Parietal lobe (tissue), 2 donors: ENCODE measurements around a stretch of chr6.

GRCh38 chr6:43431737-43432510 lies 4.6 kb downstream of the ABCC10 start:
- RAMPAGE, long total RNA: no peak

GRCh38 chr6:43621340-43622238 lies 7.5 kb downstream of the GTPBP2 start:
- RAMPAGE, long total RNA: no peak

DNA sequence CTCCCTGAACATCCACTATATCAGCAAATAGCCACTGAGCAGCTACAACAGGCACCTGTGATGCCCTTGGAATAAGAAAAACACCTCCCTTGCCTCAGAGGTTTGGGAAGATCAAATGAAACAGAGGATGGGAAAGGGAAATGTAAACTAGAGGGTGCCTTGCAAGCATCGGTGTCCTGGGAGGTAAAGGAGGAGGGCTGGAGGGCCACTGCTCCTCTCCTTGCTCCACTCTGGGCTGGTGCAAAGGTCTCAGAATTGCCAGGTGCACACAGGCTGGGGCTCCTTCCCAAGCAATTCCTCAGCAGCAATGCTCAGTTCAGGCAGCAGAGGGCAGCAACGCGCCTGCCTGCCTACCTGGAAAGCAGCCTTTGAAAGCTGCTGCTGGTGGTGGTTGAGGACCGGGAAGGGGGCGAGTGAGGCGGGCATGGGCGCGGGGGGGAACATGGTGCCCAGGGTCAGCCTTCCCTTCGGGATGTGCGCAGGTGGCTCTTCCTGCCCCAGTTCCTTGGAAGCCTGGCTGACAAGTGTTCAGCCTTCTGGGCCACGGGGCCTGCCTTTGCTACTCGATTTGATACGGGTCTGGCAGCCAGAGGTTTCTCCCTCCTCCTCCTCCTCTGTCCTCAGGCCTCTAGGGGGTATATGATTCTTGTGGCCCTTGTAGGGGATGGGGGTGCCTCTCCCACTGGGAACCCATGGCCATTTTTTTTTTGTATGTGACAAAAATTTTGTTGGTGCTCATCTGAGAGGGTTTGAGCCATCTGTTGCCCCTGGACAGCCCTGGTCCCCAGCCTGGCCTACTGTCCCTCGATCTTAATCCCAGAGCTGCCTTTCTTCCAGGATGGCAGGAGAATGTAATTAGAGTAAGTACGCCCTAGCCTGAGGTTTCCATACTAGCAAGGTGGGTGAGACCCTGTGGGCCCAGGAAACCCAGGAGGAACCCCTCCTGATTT lies 20.2 kb downstream of the MRPS18A start:
- RAMPAGE, long total RNA: no peak

- RAMPAGE, long total RNA: no peak
Measured at GRCh38 chr6:43714746-43715567, 27.4 kb upstream of the MRPS18A start.

DNA sequence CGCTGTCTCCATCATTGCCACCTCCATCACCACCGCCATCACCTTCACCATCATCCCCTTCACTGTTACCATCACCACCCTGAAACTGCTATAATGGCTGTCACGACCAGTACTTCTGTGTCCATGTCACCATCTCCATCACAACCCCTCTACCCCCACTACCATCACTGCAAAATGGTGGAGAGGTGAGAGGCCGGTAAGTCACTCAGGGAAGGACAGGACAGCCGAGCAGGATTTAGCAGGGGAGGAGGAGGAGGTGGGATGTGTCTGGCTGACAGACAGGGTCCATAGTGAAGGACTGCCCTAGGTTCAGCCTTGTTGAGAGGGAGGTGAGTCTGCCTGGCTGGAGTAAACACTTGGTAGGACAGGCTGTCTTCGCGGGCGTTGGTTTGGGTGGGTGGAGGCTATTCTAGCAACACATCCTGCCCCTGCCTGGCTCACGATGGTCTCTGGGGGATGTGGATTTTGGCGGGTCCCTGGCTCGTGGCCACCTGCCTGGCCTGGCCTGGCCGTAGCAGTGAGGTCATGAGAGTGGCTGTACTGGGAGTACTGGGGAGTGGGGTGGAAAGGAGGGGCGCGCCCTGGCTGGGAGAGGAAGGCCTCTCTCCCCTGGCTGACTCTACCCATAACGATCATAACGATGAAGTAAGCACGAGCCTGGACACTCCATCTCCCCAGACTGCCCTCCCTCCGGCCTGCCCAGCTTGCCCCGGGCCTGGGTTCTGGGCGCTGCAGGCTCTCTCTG lies 30.1 kb upstream of the MRPS18A start:
- RAMPAGE, long total RNA: no peak

- RAMPAGE, long total RNA: no peak
Measured at GRCh38 chr6:43772215-43773238, 2.5 kb downstream of the VEGFA start.

DNA sequence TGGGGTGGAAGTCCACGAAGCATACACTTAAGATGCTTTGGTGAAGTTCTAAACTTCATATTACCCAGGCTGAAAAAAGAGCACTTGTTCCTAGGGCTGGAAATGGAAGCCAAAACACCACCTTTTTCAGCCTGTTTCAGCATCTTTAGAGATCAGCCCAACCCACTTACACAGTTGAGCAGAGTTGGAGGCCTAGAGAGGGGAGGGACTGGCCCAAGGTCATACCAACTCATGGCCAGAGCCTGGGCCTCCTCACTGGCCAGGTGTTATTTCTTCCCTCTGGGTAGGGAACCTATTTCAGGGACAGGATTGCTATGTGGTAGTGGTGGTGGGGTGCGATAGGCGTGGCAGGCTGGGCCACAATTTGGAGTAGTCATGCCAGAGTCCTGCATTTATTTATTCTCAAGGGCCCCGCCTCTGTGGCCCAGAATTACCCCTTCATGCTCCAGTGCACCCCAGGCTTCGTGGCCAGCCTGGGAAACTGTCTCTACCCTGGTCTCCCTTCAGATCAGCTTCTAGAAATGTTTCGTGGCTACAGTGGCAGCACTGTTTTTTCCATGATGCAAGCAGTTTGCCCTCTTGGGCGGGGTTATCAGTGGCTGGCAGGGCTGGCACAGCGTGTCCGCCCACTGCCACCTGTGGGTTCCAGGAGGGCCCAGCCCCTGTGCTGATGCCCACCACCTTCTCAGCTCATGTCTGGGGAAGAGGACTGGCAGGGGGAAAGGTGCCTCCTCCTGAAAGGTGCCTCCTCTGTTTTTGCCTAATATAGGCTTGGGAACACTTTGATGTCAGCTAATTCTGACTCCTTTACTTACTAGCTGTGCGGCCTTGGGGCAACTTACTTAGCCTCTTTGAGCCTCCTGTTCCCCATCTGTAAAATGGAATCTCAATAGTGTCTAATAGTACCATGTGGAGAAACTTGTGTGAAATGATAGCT lies 6.3 kb downstream of the VEGFA start:
- RAMPAGE, long total RNA: no peak

- RAMPAGE, long total RNA: no peak
Measured at GRCh38 chr6:43840837-43841068, 70.7 kb downstream of the VEGFA start.

DNA sequence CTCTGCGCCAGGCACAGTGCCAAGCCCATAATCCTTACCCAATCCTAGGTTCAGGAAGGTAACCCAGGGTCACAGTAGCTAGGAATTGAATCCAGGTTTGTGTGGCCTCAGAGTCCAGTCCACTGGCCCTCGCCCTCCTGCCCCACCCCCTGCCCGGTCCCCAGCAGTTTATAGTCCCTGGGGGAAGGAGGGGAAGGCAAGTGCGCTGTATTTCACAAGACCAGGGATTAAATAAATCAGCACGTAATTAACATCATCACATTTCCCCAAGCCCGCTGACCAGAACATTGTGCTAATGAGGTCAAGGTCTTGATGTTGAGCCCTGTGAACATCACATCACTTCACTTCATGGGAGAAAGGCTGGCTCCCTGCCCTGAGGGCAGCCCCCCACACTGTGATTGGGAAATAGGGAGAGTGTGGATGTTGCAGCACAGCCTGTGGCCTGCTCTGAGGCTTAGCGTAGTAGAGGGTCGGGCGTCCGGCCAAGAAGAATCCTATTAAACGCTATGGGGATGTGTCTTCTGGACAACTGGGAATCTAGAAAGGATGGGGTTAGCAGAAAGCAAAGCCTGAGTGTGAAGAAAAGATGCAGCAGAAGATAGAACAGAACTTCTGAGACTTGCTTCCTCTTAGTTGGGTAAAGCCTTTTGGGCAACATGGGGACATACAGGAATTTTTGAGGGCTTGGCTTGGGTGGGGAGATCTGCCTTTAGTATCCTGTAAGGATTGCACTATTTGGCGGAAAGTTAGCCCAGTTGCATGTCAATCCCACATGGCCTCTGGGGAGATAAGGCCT lies 147.5 kb downstream of the VEGFA start:
- RAMPAGE, long total RNA: no peak

- RAMPAGE, long total RNA: no peak
Measured at GRCh38 chr6:43997103-43997811, 130.0 kb downstream of the MRPL14 start.

DNA sequence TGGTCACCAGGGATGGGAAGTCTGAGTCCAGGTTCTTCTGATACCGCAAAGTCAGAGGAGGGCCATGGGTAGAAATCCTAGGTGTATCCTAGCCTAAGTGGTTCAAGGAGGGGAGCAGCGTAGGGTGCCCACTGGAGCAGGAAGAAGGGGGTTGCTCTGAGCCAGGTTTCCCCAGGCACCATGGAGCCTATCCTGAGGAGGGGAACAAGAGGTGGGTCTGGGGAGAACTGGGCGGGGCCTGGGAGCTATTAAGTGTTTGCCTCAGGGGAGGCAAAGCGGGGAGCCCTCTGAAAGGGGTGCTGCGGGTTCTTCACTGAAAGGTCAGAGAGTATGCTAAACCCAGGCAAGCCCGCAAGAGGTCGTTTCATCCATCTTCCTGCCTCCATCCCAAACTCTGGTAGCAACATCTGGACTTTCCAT lies 89.1 kb downstream of the MRPL14 start:
- RAMPAGE, long total RNA: no peak

DNA sequence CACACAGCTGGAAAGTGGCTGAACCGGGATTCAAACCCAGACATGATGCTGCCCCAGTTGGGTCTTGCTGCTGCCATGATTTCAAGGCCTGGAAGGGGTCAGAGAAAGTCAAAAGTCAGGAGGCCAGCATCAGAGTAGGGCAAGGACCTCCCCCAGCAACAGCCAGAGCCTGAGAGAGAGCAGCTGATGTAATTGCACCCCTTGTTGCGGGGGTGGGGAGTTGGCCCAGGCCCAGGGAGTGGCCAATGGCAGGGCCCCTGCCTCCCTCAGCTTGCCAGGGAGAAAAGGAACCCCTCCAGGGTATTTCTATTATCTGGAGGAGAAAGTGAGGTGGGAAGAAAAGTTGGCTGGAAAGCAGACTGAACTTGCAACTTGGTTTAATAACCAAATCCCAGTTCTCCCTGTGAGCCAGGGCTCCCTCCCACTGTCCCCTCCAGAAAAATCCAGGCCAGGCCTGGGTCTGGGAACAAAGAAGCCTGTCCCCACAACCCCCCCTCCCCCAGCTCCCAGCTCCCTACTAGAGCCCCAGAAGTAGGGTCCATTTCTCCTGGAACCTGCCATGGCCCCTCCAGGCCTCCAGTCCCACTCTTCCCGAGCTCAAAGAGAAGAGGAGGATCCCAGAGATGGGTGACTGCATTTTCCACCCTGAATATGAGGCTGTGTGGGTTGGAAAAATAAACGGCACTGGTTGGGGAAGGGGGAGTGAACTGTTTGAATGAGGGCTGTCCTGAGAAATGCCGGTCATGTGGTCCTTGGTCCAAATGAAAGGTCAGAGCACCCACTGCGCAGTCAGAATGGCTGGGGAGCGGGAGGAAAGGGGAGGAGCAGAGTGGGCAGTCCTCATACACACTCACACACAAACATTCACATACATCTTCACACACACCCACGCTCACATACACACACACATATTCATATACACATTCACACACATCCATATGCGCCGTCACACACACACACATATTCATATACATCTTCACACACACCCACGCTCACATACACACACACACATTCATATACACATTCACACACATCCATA lies 83.3 kb downstream of the MRPL14 start:
- RAMPAGE, long total RNA: no peak

- RAMPAGE, long total RNA: no peak
Measured at GRCh38 chr6:44052711-44053193, 74.5 kb downstream of the MRPL14 start.

- RAMPAGE, long total RNA: no peak
Measured at GRCh38 chr6:44053980-44054560, 73.2 kb downstream of the MRPL14 start.

- RAMPAGE, long total RNA: no peak
Measured at GRCh38 chr6:44139327-44140129, 12.2 kb downstream of the TMEM63B start.

- RAMPAGE, long total RNA: no peak
Measured at GRCh38 chr6:44148489-44149484, 9.8 kb upstream of the CAPN11 start.

GRCh38 chr6:44176761-44176970 lies 18.0 kb downstream of the CAPN11 start:
- RAMPAGE, long total RNA: no peak

DNA sequence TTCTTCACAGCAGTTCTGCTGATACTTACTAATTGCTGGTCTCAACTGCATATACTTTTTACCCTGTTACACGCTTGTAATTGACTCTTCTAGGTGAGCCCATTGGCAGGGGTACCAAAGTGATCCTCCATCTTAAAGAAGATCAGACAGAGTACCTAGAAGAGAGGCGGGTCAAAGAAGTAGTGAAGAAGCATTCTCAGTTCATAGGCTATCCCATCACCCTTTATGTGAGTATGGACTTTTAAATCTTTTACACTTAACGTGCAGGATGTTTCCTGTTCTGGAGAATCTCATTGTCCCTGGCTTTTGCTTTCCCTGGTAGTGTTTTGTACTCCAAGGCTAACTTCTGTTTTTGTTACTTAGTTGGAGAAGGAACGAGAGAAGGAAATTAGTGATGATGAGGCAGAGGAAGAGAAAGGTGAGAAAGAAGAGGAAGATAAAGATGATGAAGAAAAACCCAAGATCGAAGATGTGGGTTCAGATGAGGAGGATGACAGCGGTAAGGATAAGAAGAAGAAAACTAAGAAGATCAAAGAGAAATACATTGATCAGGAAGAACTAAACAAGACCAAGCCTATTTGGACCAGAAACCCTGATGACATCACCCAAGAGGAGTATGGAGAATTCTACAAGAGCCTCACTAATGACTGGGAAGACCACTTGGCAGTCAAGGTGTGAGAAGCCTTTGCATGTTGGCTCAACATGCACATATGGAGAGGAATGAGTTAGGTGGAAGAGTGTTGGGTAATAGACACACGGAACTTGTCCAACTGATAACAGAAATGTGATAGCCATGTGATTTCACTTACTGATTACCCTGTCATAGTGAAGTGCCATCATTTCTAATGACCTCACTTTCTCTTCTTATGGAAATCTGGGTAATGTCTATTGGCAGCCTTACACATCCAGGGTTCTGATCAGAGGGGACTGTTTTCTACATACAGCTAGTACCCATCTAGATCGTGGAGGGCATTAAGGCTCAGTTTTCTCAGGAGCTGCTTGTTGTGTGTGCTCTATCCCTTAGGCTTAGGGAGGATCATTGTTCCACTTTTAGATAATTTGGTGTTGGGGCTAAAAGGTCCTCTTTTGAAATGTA lies 3.4 kb downstream of the HSP90AB1 start:
- RAMPAGE, long total RNA: no peak

DNA sequence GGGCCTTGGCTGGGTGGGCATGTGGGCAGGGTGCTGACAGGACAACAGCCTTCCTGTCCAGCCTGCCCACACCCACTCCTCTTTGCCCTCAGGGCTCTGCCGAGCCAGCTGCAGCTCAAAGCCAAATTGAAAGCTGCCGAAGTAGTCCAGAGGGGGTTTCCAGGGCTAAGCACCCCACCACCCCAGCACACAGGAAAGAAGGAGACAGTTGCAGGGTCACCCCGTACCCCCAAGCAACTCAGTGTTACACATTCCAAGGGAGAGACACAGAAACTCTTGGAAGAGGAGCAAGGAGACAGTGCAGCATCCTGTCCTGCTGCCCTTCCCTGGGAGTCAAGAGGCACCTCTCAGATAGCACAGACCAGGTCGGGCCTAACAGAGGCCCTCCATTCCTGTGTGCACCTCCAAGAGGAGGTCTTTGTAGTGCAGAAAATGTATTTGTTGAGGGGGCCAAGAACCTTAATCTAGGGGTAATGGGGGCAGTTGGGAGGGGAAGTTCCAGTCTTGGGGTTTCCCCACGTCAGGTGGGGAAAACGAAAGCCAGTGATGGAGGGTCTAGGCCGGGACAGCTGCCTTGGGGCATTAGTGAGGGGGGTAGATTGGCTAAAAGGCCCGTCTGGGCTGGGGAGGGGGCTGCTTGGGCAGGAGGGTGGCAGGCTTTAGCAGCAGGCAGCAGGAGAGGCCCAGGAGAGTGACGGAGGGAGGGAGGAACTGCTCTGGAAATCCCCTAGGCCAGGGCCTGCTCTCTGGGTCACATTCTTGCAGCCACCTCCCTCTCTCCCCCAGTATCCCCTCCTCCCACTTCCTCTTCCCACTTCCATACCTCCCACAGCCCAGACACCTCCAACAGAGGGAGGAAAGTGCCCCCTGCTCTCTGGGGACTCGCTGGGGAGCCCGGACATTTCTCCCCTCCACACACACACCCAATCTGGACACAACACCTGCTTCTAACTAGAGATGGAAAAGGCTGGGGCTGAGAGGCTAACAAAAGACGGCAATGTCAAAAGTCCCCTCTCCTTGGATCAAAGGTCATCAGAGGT lies 2.2 kb downstream of the NFKBIE start:
- RAMPAGE, long total RNA: no peak

GRCh38 chr6:44381730-44382296 lies 5.7 kb upstream of the CDC5L start:
- RAMPAGE, long total RNA: no peak